AG09319 (cell line): ENCODE data around the genes TLR5 and DNAH14.

DNA sequence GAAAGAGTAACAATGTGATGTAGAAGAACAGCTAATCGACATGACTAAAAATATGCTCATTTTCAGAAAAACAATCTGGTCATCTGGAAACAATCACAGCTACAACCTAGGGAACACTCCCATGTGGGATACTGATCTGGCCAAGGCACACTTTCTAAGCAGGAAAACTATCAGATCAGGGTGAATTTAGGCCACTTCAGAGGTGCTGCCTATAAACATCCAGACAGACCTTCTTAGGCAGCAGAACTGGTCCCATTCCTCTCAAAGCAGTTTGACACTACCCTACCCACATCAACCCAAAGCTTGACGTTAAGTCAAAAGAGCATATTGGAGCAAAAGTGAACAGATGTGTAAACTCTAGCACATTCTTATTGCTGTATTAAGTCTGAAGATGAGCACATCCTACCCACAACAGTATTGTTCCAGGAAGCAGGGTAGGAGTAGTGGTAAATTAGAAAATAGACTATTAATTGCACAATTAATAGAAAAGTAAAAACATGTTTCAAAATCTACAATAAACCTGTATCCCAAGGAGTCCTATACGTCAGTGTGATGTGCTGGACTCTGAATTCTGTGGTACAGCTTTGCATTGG, 43.0 kb downstream of the AIDA start:
- RRBS: no CpG with 5 or more reads among the region's 3 CpGs

DNA sequence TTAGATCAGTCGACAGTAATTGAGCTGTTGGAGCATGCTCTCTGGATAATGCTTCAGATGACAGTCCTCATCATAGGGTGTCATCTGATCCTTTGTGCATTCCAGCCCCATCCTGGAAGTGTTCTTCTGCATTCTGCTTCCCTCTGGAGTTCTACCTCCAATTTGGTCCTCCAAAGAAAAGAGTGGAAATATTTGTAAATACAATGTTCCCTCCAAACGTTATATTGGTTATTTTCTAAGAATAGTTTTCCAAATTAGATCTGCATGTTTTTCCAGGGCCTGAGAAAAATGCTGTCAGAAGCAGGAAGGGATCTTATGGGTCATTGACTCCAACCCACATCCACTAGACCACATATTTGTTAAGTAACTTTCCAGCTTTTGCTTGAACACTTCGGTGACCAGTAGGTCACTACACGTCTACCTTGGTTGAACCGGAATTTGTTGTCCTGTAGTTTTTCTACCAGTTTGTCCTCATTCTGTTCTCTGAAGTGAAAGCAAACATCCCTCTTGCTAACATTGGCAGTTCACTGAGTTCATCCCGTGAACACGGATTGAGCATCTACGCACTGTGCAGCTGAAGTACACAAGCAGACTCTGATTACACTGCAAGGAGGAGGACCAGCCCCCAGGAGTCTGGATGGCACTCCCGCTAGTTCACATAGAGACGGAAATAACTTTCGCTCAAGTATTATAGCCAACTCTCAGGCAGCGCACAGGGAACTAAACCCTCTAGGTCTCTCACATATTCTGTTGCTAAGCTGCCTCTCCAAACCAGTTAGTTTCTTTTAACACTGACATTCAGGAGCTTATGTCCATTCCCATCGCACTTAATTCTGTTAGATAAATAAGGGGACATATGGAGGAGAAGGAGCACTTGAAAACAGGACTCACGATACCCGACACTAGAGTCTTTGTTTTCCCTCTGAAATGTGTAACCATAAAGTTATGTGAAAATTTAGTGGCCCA, 135.8 kb downstream of the TLR5 start:
- RRBS: no CpG with 5 or more reads among the region's 15 CpGs

GRCh38 chr1:223023083-223023661, 119.9 kb downstream of the TLR5 start:
- RRBS: no CpG with 5 or more reads among the region's 3 CpGs

DNA sequence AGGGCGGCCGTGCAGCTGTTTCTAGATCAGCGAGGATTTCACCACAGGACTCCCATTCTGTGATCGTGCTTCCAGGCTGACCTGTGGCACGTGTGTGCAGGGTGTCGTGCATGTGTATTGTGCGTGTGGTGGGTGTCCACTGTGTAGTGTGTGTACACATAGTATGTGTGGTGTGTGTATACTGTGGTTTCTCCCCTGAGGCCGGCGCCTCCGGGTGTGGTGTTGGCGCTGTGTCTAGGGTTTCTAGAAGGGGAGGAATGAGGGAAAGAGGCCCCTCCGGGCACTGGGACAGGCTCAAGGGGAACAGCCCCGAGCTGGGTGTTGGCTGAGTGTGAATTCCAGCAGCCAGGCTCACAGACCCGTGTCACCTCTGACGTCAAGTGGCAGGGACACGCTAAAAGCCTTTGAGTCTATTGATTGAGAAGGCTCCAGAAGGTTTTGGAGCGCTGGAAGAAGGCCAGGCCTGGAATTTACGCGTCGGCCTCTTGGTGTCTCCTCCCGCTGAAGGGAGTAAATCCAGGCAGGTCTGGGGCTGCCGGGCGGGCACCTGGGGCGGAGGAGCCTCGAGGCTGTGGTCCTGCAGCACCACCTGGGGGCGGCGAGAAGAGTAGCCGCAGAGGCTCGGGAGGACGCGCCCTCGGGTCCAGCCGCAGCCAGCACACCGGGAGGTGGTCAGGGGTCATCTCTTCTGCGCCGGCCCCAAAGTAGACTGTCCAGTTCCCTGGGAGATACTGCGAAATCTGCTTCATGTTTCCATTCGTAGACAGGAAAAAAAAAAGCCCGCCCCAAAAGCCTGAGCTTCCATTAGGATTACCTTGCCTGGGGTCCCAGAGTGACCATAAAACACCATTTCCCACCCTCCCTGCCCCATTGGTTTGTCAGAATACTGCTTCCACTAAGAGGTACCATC, 61.8 kb downstream of the TLR5 start:
- RRBS: 2% methylated on average over 3 of the region's 39 CpGs

- RRBS: no CpG with 5 or more reads among the region's 4 CpGs
Measured at GRCh38 chr1:223115525-223115949, 27.5 kb downstream of the TLR5 start.

DNA sequence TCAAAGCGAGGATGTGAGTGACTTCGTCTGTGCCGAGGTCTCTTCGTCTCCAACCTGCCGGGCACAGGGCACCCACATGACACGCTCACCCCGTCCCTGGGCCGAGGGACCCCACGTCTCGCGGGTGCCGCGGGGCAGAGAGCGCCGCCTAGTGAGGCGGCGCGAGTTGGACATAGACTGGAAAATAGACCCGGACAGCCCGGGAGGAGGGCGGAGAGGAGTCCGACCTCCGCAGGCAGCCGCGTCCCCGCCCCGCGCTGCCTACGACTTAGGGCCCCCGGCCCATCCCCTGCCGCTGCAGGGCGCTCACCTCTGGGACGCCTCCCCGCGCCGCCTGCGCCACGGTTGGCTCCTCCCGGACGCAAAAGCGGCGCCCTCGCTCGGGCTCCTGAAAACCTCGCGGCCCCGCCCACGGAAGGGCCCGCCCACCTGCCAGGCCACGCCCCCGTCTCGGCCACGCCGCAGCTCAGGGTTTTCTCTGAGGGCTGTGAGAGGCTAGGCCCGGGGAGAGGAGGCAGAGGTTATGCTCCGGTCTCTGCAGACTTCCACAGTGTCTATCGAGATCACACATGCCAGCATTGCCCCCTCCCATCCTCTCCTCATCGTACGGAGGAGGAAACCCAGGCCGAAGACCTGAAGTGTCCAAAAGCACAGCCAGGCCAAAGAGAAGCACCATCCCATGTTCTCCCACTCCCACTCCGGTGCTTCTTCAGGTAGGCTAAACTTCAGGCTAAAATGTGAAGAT, at the start of gene TLR5:
Gene TLR5, minus strand, starts transcription at position 363 of the 745 bp plus-strand sequence.
- RRBS: 1% methylated on average over 17 of the region's 61 CpGs

DNA sequence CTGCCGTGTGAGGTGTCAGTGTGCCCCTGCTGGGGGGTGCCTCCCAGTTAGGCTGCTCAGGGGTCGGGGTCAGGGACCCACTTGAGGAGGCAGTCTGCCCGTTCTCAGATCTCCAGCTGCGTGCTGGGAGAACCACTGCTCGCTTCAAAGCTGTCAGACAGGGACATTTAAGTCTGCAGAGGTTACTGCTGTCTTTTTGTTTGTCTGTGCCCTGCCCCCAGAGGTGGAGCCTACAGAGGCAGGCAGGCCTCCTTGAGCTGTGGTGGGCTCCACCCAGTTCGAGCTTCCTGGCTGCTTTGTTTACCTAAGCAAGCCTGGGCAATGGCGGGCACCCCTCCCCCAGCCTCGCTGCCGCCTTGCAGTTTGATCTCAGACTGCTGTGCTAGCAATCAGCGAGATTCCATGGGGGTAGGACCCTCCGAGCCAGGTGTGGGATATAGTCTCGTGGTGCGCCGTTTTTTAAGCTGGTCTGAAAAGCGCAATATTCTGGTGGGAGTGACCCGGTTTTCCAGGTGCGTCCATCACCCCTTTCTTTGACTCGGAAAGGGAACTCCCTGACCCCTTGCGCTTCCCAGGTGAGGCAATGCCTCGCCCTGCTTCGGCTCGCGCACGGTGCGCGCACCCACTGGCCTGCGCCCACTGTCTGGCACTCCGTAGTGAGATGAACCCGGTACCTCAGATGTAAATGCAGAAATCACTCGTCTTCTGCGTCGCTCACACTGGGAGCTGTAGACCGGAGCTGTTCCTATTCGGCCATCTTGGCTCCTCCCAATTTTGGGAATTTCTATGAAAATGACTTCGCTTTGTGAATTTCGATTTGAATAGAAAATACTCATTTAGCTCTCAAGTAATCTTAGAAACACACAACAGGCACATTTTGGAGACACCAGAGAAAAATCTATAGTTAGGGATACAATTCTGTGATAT, 7.8 kb downstream of the CCDC185 start:
- RRBS: no CpG with 5 or more reads among the region's 36 CpGs

DNA sequence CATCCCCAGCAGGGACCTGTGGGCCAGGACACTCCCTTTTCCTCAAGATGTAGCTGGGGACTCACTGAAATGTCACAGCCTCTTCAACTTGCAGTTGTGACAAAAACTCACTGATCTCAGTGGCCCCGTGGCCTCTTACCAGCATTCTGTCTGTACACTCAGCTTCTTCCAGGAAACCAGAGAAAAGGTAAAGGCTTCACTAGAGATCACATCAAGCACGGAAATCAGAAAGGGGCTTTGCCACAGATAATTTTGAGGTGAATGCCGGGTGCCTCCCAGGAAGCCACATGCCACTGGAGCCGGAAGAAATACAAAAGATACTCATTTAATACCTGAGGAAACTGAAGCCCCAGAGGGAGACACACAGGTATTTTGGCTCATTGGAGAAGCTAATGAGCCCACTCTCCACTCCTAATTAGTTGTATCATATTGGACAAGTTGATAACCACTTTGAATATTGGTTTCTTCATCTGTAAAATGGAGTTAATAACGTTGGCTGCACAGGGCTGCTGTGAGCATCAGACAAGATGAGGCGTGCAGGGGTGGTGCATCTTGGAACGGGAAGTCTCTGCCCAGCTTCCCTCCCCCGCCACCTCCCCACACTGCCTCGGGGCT, 122.4 kb downstream of the CCDC185 start:
- RRBS: no CpG with 5 or more reads among the region's 9 CpGs

DNA sequence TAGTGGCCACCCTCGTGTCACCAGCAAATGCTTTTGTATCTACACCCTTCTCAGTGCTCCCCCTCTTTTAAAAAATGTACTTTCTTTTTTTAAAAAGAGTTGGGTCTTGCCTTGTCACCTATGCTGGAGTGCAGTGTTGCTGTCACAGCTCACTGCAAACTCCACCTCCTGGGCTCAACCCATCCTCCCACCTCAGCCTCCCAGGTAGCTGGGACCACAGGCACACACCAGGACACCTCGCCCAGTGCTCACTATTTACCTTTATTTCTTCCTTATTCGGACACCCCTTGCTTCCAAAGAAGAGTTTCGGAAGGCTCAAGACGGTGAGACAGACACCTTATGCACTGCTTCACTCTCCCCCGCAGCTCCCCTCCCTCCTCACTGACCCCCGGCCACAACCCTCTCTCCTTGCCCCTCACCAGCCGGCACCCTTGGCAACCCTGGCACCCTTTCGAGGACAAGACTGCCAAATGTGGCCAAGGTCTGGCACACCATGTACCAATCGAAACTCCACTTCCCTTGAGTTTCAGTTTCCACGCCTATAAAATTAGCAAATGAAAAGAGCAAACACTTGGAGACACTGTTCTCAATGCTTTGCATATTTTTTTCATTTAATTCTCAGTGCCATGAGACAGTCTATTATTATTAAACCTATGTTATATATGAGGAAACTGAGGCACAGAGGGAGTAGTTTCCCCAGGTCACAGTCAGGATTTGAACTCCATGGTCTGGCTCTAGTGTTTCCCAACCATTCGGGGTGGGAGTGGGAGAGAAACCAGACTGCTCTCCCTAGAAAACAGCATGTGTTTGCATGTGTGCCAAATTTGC, 22.1 kb downstream of the CAPN2 start:
- RRBS: no CpG with 5 or more reads among the region's 12 CpGs

- RRBS: no CpG with 5 or more reads among the region's 8 CpGs
Measured at GRCh38 chr1:223762035-223762439, 49.7 kb downstream of the CAPN2 start.

- RRBS: no CpG with 5 or more reads among the region's 2 CpGs
Measured at GRCh38 chr1:223774690-223775198, 62.4 kb downstream of the CAPN2 start.

DNA sequence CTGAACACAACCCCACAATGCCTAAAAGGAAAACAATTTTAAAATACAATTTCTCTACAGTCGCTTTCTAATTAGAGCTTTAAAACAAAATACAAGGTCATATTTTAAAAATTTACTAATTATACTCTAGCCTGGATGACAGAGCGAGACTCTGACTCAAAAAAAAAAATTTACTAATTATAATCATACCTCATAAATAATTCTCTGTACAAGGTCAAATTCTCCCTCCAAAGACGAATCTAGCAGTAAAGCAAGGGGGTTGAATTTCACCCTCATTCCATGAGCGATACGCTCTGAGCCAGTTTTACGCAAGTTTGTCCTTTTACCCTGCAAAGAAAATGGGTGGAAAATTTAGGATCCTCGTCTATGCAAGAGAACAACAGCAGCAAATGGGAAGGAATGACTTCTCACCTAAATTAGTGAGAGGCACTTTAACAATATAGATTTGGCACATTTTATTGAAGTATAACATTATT, 52.6 kb downstream of the TP53BP2 start:
- RRBS: no CpG with 5 or more reads among the region's 7 CpGs

- RRBS: no CpG with 5 or more reads among the region's 13 CpGs
Measured at GRCh38 chr1:223887777-223888684, 42.3 kb upstream of the TP53BP2 start.

DNA sequence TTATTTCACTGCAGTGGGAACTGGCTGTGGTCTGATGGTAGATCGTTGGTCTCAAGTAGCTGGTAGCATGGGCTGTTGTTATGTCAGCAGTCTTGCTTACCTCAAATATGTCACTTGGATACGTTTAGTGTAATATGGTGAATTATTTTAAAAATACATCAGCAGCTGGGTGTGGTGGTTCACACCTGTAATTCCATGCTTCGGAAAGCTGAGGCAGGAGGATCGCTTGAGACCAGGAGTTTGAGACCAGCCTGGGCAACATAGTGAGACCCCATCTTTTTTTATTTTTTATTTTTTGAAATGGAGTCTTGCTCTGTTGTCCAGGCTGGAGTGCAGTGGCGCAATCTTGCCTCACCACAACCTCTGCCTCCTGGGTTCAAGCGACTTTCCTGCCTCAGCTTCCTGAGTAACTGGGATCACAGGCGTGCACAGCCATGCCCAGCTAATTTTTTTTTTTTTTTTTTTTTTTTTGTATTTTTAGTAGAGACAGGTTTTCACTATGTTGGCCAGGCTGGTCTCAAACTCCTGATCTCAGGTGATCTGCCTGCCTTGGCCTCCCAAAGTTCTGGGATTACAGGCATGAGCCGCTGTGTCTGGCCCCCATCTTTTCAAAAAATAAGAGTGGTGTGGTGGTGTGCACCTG, 10.6 kb downstream of the DEGS1 start:
- RRBS: no CpG with 5 or more reads among the region's 8 CpGs

DNA sequence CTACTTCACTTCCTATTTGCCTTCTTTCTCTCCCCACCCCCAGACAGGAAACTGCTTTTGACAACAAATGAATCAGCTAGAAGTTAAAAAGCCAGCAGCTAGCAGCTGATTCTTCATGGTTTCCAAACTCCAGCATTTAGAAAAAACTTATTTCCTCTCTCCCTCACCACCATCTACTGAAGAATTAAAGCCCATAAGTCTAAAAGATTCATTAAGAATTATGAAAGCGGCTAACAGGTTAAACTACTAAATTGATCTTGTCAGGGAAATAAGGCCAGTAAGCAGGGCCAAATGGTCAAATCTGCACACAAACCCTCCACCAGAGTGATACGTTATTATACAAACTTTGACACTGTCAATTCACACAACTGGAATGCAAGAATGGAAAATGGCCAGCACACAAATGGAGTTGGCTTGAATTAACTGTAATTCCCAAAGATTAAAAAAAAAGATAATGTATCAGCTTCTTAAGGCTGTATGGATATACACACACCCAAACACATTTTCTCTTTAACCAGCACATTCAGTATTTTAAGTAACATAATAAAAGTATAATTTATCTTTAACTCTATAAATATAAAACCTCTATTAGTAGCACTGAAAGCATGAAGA, 3.9 kb downstream of the WDR26 start:
- RRBS: no CpG with 5 or more reads among the region's 2 CpGs

- RRBS: no CpG with 5 or more reads among the region's 4 CpGs
Measured at GRCh38 chr1:224436860-224437205, 2.2 kb upstream of the WDR26 start.

DNA sequence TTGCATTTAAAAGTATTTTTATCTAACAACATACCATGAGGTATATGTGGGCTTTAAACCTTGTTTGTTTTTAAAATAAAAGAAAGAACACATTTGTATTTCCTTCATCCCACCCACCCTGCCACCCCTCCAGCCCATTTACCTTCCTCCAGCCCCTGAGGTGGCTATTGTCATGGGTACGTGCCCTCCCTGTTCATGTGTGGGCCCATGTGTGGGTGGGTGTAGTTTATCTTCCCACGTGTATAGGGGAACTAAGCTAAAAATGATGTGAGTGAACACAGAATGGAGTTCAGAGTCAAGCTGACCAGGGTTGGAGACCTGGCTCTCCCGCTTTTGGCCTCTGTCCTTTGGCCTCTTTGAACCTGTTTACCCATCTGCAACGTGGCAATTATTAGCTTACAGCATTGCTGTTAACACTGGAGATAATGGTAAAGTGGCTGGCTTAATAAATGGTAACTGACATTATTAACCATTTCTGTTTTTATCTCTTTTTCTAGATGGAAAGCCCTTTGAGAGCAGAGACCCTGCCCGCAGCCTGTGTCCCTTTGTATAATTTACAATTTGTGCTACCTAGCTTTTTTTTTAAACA, 78.1 kb upstream of the WDR26 start:
- RRBS: no CpG with 5 or more reads among the region's 5 CpGs

GRCh38 chr1:224732168-224733005, 116.3 kb downstream of the CNIH3 start:
- RRBS: no CpG with 5 or more reads among the region's 13 CpGs

- RRBS: no CpG with 5 or more reads among the region's 80 CpGs
Measured at GRCh38 chr1:224929281-224930419, at the start of gene DNAH14. TSS of gene DNAH14 (plus strand) at chr1:224929675.

DNA sequence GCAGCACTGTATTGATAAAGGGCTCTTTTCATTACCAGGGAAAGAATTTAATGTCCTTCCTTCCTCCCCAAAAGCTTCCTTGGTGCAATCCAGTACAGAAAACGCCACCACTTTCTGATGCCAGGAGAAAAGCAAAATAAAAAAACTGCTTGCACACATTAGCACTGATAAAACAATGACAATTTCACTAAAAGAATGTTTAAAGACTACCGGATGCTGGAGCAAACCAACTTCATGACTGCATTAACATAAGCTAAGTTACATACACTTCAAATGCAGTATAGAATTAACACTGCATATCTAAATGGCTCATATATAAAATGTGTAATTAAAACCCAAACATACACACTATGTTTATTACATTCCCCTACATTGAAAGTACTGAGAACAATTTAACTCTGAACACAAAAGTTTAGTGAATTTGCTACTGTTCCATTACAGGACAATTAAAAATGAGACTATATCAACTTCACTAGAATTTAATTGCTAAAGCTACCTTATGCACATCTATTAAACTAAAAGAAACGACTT, 26.2 kb downstream of the LBR start:
- RRBS: no CpG with 5 or more reads among the region's 3 CpGs